Cerebral cortex (tissue), 2 donors: ENCODE data around the genes APLN, ZDHHC9, ELF4, HS6ST2 and GPC4.

DNA sequence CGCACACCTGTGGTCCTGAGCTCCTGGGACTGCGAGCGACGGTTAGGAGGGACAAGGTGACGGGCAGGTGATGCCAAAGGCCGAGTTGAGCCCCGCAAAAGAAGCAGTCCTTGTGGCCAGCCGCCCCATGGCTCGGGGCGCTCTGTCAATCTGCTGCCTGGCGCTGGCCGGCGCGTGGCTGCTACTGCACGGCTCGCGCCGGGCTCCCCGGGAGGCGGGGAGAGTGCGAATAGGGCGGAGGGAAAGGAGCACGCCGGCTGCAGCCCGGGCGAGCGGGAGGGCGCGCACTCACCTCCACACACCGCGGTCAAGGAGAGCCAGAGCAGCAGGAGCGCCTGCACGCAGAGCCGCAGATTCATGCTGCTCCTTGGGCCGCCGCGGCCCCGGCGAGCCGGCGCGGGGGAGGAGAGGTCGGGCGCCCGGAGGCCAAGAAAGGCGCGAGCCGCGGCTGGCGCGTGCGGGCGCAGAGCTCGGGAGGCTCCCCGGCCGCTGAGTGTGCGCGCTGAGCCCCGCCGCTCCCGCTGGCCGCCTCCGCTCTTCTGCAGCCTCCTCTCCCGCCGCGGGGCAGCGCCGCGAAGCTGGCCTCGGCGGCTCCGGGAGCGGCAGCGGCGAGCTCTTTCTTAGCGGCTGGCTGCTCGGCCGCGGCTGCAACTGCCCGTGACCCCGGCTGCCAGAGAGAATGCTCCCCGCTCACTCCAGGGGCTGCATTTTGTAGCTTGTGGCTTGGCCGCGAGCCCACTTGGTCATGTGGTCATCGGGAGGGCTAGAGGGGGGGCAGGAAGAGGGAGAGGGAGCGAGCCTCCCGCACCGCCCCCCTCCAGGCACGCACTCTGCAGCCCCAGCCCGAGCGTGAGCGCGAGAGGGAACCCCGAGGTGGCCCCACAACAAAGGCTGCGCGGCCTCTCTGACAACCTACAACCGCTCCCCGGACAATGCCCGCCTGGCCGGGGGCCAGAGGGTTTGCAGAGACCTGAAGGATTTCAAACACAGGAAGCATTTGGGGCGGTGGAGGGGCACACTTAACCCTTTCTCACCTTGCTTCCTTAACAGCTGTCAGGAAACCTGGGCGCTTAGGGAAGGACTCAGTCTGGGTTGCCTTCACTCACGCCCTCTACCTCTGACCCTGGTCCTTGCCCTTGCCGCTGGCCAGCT is at the start of gene APLN:
Gene APLN, minus strand, starts transcription at position 685 of the 1,152 bp plus-strand sequence.
- PRO-cap, 2 experiments = peak in 1 of 2 experiments; most common plus-strand start position 299 of the sequence (in 1); most common minus-strand start position 685 of the sequence (in 1)

GRCh38 chrX:129776667-129777689 is 2.8 kb upstream of the SASH3 start:
- PRO-cap, 2 experiments = no peak in any of the 2 experiments

GRCh38 chrX:129843669-129844418 is at the start of gene ZDHHC9:
TSS of gene ZDHHC9 (minus strand) at chrX:129843886.
- PRO-cap, 2 experiments = peak in 1 of 2 experiments; most common plus-strand start chrX:129844026 (in 1); most common minus-strand start chrX:129843853 (in 1)

- PRO-cap, 2 experiments = peak in 1 of 2 experiments; most common plus-strand start chrX:129931733 (in 1)
Observed at GRCh38 chrX:129931558-129932037, 25.6 kb downstream of the UTP14A start.

DNA sequence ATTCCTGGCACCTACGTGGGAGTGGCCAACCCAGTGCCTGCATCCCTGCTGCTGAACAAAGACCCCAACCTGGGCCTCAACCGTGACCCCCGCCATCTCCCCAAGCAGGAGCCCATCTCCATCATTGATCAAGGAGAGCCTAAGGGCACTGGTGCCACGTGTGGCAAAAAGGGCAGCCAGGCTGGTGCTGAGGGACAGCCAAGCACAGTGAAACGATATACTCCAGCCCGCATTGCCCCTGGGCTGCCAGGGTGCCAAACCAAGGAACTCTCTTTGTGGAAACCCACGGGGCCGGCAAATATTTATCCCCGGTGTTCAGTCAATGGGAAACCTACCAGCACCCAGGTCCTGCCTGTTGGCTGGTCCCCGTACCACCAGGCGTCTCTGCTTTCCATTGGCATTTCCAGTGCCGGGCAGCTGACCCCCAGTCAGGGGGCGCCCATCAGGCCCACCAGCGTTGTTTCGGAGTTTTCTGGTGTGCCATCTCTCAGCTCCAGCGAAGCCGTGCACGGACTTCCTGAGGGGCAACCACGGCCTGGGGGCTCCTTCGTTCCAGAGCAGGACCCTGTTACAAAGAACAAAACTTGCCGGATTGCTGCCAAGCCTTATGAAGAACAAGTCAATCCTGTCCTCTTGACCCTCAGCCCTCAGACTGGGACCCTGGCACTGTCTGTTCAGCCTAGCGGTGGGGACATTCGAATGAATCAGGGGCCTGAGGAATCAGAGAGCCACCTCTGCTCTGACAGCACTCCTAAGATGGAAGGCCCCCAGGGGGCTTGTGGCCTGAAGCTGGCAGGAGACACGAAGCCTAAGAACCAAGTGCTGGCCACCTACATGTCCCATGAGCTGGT is 32.7 kb downstream of the BCORL1 start:
- PRO-cap, 2 experiments = no peak in any of the 2 experiments

GRCh38 chrX:130020744-130021316 is 38.4 kb downstream of the BCORL1 start:
- PRO-cap, 2 experiments = no peak in any of the 2 experiments

GRCh38 chrX:130110086-130111153 is at the start of gene ELF4:
TSS of gene ELF4 (minus strand) at chrX:130110497.
- PRO-cap, 2 experiments = peak in 1 of 2 experiments; most common plus-strand start chrX:130110634 (in 1); most common minus-strand start chrX:130110561 (in 1)

GRCh38 chrX:130114294-130114667 is 4.0 kb upstream of the ELF4 start:
- PRO-cap, 2 experiments = no peak in any of the 2 experiments

- PRO-cap, 2 experiments = no peak in any of the 2 experiments
Observed at GRCh38 chrX:130144600-130145151, 21.0 kb downstream of the AIFM1 start.

GRCh38 chrX:130165059-130165650 is 486 bp downstream of the AIFM1 start:
- PRO-cap, 2 experiments = no peak in any of the 2 experiments

DNA sequence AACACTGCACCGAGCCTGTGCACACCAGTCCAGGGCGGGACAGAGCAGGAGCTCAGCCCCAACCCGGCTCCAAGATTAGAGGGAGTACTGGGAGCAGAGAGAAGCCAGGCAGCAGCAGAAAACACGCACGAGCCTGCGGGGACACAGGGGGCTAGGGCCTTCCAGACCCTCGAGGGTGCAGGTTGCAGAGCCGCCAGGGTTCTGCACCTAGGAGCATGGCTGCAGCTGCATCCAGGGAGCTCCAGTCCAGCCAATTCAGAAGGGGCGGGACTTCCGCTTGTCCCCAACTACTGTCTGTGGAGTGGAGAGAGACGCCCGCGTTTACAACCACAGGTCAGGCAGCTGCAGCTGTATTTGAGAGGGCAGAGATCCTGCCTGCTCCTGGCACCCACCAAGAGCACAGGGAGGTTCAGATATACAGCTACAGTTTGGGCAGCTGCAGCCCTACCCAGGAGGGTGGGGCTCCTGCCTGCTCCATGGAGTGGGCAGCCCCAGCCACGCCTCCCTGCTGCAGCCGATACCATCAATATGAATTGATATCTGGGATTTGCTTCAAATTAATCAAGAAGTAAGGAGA is 31.0 kb upstream of the ZNF280C start:
- PRO-cap, 2 experiments = no peak in any of the 2 experiments

GRCh38 chrX:130523748-130524659 is 122.2 kb downstream of the RBMX2 start:
- PRO-cap, 2 experiments = peak in 1 of 2 experiments; most common minus-strand start chrX:130524287 (in 1)

DNA sequence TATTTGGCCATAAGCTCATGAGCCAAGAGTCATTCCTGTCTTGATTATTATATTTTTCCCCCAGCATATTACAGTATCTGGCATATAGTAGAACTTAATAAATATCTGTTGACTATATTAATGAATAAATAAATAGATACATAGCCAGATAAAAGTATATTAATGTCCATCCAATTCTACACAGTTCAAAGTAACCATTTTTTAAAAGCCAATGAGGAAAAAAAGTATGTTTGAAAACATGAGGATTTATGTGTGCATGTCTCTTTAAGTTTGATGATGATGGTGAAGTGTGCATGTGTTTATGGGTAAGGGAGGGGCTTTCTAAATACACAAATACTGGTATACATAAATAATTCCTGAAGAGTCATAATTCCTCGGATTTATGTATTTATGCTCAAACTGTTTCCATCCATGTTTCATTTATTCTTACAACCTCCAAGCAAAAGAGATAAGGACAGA is 75.4 kb downstream of the ENOX2 start:
- PRO-cap, 2 experiments = no peak in any of the 2 experiments

DNA sequence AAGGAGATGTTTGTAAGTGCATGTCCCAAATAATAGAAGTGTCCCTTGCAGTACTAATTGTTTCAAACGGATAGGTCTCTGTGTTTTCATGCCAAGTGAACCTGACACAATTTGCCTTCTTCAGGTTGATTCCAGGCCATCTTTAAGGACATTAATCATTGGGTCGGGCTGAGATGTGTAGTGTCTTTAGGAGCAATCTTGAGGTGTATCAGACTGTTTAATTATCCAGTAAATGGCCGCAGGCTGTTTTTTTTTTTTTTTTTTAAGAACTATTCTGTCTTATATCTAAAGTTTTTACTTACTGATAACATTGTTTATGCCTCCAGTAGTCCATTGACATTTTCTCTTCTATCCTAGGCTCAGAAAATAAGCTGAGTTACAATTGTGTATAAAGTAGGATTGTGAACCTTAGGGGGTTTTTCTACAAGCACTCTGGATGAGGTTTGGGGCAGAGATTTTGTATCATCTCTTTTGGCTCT is 75.2 kb downstream of the IGSF1 start:
- PRO-cap, 2 experiments = peak in 1 of 2 experiments; most common minus-strand start position 254 of the sequence (in 1)

GRCh38 chrX:131250957-131251367 is 38.1 kb downstream of the IGSF1 start:
- PRO-cap, 2 experiments = no peak in any of the 2 experiments

GRCh38 chrX:131828431-131829061 is 194.6 kb upstream of the STK26 start:
- PRO-cap, 2 experiments = no peak in any of the 2 experiments

GRCh38 chrX:132413511-132414016 is 75.3 kb downstream of the MBNL3 start:
- PRO-cap, 2 experiments = no peak in any of the 2 experiments

DNA sequence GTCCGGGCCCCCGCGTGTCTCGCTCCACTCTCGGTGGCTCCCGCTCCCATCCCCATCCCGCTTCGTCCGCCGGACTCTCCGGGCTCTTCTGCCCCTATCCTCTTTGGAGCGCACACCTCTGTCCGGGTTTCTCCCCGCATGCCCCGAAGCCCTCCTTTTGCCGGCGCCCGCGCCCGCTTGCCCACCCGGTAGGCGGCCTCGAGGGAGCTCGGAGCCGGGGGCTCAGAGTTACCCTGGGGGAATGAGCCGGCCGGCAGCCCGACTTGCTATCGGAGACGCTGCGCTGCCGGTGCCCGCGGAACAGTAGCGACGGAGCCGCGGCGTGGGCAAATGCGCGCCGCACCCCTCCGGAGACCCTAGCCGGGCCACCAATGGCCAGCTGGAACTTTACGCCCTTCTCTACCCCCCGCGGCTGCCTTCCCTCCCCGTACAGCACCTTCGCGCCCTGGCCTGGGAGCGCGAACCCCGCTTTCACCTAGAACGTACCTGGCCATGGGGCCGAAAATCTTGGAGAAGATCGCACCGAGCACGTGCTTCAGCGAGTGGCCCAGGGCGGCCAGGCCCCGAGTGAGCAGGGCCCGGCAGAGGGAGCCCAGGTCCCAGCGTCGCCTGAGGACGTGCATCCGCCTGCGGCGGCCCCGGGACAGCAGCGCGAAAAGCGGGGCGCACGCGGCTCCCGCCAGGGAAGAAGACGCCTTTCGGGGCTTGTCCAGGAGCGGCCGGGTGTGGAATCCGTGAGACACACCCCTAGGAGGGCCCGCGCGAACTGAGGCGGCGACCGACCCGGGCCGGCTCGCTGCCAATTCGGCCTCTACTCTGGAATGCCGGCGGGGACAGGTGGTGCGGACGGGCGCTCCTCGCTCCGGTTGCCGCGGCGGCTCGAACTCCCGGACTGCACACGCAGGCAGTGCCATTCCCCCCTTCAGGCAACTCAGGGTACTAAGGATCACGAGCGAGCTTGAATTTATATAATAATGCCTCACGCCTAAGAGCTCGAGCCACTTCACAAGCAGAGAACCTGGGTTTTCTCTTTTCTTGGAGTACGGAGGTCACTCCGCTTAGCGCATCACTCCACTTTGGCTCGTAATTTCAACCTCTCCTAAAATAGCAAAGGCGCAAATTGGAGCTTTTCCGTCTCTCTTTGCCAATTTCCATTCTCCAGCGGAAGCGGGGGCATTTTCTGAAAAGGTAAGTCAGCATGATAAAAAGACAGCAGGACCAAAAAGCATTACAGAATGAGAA is at the start of gene HS6ST2:
Gene HS6ST2, minus strand, starts transcription at position 941 of the 1,242 bp plus-strand sequence.
- PRO-cap, 2 experiments = no peak in any of the 2 experiments

DNA sequence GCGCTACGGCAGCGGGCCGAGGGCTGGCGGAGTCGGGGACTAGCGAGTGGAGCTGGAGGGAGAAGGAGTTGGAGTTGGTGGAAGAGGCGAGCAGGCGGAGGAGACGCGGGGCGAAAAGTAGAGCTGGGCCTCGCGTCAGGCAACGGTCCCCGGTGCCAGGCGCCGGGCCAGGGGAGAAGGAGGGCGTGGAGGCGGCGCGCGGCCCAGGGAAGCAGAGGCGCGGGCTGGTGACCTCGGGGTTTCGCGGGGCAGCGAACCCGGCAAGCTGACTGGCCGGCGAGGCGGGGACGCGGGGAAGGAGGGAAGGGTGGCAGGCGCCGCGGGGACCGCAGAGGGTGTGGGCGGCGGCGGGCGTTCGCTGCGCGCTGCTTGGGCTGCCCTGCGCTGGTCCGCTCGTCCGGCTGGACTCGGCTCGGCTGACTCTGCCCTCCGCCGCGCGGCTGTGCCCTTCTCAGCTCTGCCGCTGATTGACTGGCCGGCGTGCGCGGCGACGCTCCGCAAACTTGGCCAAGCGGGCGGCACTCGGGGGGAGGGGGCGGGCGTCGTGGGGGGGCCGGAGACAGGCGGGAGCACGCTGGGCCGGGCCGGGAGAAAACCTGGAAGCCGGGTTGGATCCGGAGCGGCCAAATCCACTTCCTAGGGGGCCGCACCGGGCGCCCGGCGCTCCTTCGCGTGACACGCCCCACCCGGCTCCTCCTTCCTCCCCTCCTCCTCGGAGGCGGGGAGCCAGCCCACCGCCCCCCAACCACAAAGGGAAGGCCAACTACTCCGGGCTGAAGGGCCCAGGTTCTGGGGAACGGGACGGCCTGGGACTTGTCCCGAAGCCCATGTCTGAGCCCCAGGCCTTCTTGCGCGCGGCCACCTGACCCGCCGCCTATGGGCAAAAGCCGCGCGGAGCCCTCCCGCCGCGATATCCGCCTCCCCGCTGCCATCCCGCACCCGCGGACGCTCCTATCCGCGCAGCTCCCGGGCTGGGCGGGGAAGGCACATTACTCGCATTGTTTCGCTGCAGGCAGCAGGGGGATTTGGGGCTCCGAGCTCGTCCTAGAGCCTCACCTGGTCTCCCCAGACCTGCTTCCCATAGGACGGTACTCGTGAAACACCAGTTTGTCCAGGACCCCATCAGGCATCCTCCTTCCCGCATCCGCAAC is at the start of gene GPC4:
Gene GPC4, minus strand, starts transcription at position 473 of the 1,151 bp plus-strand sequence.
- PRO-cap, 2 experiments = peak in 1 of 2 experiments; most common plus-strand start position 766 of the sequence (in 1); most common minus-strand start position 424 of the sequence (in 1)

- PRO-cap, 2 experiments = no peak in any of the 2 experiments
Observed at GRCh38 chrX:134769824-134770475, 27.1 kb downstream of the PABIR2 start.